Endodermal cell (in vitro differentiated cells): ENCODE results near the gene STK38.

DNA sequence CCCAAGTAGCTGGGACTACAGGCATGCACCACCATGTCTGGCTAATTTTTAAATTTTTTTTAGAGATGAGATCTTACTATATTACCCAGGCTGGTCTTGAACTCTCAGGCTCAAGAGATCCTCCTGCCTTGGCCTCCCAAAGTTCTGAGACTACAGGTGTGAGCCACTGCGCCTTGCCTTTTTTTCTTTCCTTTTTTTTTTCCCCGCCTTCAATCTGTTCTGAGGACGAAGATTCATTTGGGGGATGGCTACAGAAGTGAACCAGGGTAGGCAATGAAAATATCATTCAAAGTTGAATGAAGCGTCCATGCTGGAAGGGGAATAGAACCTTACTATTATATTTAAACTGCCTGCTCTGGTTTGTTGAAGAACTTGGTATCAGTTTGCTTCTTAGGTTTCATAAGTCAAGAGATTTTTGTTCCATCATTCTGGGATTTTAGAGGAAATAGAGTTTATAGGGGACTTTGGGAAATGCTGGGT lies 23.7 kb downstream of the KCTD20 start:
- PRO-cap: no peak

- PRO-cap: bidirectional peak, plus-strand start at chr6:36547145, minus-strand start at chr6:36546867; bidirectional peak, plus-strand start at chr6:36547585, minus-strand start at chr6:36547385
Observed at GRCh38 chr6:36547008-36547852, at the start of gene STK38. STK38 (minus strand) TSS chr6:36547479.

DNA sequence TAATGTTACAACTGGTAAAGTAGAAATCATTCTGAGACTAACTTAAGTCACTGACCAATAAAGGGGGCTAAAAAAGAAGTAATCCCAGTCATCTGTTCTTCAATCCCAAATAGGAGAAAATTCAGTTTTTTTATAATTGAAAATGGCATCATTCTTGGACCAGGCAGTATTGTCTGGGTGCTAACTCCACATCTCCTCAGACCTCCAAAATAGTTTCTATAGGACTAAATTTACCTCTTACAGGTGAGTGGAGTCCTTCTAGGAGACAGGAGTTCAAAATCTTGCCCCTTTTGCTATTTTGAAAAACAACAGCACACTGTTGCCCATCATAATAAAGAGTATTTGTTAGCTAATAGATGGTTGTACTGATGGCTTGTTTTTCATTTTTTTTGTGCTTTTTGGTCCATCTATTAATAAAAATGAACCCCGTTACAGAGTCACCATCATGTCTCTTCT lies 5.3 kb downstream of the SRSF3 start:
- PRO-cap: no peak

DNA sequence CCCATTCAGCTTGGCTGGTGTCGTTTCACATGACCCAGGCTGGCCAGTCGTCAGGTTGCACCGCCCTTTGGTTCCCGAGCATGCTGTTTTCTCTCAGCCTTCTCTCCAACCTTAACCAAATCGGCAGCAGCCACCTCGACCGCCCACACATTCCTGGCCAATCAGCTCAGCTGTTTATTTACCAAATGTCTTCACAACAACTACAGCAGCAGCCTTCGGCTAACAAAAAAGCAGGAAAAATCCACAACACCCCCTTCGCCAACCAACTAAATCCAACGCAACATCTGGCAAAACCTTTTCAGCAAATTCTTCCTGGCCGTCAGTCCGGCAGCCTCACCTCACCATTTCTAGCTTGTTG lies 5.7 kb downstream of the SRSF3 start:
- PRO-cap: no peak

DNA sequence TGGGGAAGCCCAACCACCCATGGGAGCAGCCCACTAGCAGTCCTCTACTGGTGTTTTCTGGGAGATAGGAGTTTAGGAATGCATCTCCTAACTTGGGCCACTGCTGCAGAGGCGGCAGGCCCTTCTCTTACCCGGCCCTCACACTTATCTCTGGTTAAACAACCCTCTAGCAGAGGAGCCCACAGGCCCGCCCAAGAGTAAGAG lies 10.2 kb downstream of the MTCH1 start:
- PRO-cap: no peak

- PRO-cap: no peak
Observed at GRCh38 chr6:37209442-37210061, 39.6 kb downstream of the PIM1 start.

DNA sequence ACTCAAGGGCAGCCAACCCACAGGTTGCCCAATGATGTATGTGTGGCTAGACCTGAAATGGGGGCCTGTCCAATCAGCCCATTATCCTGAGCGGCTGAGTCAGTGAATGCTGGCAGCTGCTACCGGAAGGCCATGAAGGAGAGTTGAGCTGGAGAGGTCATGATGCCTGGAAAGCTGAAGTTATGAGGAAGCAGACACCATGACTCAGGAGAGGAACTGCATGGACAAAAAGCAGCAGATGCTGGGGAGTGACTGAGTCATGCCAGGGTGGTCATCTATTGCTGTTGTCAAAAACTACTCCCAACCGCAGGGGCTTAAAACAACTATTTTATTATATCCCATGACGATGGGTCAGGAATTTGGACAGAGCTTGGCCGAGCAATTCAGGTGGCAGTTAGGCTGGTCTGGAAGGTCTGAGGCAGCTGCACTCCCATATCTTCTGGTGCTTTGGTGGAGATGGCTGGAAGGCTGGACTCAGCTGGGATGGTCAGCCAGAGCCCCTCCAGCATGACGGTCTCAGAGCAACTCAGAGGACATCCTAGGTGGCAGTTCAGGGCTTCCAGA lies 67.2 kb downstream of the MDGA1 start:
- PRO-cap: no peak

- PRO-cap: unidirectional peak, minus-strand start at chr6:37820443
Observed at GRCh38 chr6:37820149-37820664, 680 bp downstream of the ZFAND3 start.

DNA sequence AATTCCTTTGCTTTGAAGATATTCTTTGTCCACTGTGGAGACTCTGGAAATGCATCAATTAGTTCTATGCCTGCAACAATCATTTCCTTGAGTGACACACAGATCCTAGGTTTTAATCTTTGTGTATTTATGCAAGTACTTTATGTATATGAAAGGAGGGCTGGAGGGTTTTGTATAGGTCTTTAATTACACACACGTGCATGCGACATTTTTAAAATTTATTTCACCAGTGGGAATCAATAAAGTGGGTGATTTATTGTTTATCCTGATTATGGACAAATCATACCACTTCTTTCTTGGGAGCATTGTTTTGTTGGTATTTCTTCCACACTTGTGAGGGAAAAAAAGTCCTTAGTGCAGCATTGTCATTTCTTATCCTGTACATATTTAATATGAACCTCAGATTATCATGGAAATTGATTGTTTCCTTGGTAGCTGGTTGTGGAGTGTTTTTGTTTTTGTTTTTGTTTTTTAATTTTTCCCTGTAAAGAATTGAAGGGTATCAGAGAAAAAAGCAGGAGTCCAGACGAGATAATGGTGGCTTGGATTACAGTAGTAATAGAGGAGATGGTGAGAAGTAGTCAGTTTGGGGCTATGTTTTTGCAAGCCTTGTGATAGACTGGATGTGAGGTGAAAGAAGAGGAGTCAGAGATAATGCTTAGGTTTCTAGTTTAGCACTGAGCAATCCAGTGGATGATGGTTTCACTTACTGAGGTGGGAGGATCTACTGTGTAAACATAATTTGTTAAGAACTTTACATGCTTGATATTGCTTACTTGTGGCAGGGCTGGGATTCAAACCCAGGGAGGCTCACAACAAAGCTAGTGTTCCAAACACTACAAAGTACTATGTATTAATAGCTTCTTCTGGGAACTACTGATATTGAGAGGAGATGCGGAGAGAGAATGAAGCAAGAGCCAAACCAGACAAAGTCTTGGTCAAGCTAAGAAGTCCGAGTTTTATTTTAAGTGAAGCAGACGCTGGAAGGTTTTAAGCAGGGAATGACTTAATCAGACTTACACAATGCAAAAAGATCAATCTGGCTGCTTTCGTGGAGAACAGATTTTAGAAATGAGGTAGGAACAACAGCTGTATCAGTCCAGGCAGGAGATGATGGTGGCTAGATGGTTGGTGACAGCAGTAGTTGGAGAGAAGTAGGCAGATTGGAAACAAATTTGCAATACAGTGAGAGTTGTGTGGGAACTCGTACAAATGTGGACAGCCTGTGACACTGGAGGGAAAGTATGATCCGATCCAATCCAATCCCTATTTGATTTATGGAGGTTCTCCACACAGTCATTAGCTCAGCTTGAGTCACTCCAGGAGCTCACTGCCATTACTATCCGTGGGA lies 57.9 kb downstream of the ZFAND3 start:
- PRO-cap: no peak

DNA sequence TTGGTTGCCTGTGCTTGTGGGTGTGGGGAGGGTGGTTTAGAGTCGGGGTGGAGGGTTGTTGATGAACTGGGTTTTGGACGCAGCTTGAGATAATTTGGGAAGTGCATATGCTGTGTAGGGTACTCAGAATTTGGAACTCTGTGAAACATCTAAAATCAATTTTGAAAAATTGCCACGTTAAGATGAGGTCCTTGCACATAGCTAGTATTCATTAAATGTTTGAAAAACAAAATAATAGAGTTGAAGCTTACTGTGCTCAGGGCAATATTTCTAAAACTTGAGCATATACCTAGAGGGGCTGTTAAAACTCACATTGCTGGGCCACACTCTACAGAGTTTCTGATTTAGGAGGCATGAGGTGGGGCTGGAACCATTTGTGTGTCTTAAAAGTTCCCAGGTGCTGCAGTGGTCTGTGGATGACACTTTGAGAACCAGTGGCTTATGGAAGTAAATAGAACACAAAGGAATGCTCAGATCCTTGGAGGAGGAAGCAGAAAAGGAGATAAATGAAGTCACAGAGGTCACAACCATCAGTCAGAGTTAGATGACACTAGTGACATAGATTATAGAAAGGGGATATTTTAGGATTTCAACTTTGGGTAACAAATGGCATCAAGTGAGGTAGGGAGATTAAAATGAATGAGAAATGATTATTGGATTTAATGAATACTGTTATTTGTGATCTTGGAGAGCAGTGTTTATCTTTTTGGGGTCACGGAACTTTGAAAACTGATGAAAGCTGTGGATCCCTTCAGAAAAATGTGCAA lies 136.6 kb downstream of the ZFAND3 start:
- PRO-cap: no peak

- PRO-cap: no peak
Observed at GRCh38 chr6:38093420-38094168, 274.1 kb downstream of the ZFAND3 start.

- PRO-cap: no peak
Observed at GRCh38 chr6:38155662-38156475, 336.3 kb downstream of the ZFAND3 start.

DNA sequence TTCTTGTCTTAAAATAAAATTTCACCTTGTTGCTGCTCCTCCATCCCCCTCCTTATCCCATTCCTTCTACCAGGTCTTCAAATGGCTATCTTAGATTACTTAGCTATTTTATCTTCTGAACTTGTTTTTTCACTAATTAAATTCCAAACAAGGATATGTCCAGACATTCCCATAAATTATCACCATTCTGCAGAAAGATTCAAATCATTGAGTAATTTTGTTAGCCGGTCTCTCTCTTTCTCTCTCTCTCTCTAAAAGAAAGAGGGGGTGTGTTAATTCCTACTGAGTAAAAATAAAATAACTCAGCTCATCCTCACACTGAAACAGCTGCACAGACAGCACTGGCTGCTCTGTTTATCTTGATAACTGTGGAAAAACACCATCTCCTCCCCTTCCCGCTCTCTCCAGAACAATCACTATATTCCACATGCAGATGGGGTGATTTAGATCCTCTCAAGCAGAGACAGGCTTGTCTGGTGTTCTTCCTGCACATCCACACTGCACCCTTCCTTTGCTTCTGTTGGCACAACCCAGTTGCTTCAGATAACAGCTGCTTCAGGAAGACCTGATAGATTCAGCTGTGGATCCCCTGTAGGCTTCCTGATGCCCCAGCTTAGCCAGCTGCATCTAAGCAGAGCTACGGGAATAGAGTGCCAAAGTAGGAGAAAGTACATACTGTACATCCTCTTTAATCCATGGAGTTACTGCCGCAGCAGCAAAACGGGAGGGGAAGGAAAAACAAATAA lies 281.8 kb downstream of the BTBD9 start:
- PRO-cap: no peak

- PRO-cap: no peak
Observed at GRCh38 chr6:38503238-38504237, 136.2 kb downstream of the BTBD9 start.

- PRO-cap: no peak
Observed at GRCh38 chr6:38571695-38571954, 68.1 kb downstream of the BTBD9 start.

- PRO-cap: no peak
Observed at GRCh38 chr6:38603950-38604517, 35.7 kb downstream of the BTBD9 start.

GRCh38 chr6:39184780-39185805 lies 44.2 kb downstream of the KCNK5 start:
- PRO-cap: no peak

GRCh38 chr6:39213984-39214778 lies 15.1 kb downstream of the KCNK5 start:
- PRO-cap: no peak

DNA sequence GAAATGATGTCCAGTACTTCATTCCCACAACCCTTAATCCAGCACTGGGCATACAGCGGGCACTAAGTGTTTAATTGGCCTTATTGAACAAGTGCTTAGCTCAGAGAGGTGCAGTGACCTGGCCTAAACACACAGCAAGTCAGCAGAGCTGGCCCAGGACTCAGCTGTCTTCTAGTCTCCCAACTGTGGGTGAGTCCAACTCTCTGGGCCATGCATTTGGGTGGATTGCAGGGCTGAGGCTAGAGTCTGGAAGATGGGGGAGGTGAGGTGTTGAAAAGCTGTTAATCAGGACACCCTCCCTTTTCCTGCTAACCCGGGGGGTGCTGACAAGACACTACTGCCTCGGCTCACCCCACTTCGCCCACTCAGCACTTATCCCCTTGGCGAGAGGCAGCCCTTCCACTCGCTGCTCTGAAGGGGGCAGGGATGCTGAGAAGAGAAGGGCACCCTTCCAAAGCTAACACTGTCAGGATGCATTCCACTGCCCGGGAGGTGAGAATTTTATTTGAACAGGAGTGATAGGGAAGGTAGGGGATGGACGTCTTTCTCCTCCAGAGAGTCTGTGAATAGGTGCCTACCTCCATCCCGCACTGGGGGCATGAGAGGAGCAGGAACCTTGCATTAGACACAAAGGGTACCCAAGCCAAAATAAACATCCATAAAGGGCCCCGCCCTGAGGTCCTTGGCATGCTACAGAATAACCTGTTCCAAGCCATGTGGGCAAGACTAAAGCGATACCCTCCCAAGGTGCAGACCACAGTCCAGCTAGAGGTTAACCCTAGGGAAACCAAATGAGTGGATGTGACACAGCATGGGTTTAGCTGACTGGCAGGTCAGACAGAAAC lies 14.1 kb downstream of the KCNK5 start:
- PRO-cap: no peak

GRCh38 chr6:39217382-39217896 lies 11.8 kb downstream of the KCNK5 start:
- PRO-cap: no peak